ENCODE measurements around the gene PCK1.

- PRO-cap, result no peak
- RAMPAGE, long total RNA, result no peak
- RRBS, result no CpG with 5 or more reads among the region's 2 CpGs
Observed at GRCh38 chr20:56765685-56765955, 136.5 kb downstream of the TFAP2C start.

GRCh38 chr20:56796873-56797585 is 167.9 kb downstream of the TFAP2C start:
- PRO-cap, result no peak
- RAMPAGE, long total RNA, result no peak
- RRBS, result no CpG with 5 or more reads among the region's 10 CpGs

DNA sequence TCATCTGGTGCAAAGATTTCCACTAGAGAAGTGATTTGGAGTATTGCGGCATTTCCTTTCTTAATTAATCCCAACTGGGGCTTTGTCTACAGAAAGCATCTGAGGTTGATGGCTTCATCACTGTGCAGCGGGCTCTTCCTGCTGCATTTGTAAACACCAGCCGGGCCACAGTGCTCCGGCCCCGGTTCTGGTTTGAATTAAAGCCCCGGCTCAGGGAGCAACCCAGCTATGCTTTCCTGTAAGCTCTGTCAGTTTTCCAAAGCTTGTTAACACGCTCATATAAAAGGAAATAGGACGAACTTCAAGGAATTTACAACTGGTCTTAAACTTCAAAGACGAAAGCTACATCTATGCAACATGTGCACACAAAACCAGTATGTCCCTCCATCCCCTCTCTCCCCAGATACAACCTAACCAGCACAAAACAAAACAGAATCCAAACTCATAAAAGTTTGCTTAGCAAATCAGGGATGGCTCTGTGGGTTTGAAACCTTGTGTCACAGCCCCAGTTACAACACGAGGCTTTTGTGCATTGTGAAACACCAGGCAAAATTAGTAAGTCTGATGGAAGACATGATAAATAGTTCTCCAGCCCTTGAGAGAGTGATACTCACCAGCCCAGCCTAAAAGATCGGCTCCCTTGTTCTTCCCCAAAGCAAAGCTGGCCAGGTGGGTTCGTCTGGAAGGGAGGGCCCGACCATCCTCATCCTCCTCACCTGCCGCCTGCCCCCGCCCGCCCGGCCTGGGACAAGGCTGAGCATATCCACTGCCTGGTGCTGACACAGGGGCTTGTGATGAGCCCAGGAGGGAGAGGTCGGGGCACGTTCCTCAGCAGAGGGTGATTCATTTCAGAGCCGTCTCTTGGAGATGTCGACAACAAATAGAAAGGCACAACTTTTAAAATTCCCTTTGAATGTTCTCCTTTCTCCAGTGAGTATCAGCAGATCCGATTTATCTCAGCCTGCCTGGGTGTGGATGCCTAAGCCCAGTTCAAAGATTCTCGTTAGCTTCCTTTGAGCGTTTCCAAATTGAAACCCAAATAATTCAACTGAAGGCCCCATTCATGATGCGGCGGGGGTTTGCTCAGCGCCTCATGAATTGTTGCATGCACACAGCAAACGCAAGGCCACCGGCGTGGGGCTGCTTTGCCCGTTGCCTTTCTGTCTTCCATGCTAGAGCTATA is 198.0 kb downstream of the TFAP2C start:
- PRO-cap, result no peak
- RAMPAGE, long total RNA, result no peak
- RRBS, result no CpG with 5 or more reads among the region's 31 CpGs

DNA sequence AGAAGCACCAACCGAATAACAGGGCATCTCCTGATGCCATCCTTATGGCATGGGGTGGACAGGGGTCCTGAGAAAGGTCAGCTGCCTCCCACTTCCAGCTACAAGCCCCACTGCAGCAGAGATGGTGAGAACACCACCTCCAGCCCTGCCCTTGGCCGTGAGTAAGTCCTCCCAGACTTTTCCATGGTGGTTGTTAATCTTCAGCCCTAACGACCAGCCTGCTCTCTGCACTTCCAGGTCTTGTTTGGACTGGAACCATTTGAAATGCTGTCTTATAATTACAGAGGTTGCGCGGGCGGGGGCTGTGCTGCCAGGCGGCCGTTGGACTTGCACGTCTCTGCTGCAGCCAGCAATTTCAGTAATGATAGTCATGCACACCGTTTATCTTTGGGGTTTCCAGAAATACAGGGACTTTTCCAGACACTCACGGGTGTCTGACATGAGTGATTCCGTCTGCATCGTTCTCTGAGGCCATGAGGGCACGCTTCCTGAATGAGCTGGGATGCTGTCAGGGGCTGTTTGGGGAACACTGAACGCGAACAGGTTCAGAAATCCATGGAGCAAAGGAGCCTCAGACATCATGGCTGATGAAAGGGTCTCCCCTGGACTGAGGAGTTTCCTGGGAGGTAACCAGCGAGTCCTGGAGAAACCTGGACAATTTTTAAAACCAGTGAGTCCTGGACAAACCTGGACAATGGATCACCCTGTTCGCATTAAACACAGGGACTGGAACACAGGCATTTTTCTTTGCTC is 118.1 kb downstream of the BMP7 start:
- PRO-cap, result no peak
- RAMPAGE, long total RNA, result no peak
- RRBS, result no CpG with 5 or more reads among the region's 18 CpGs

DNA sequence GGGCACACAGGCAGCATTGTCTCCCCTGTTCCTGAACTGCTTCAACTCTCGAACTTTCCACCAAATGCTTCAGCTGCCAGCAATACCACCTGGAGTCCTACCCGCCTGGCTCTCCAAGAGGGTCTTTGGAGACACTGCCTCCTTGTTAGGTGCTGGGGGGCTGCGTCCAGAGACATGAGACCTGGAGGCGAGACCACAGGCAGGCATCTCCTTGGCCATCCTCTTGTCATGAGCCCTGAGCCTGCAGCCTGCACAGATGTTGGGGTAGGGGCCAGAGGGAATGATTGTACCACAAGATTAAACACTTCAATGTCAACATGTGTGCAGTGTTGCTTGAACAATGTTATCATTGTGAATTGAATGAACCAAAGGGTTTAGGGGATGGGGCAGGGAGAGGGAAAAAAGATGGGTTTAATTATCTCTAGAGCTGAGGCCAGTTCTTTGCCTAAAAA is 24.9 kb downstream of the BMP7 start:
- PRO-cap, result no peak
- RAMPAGE, long total RNA, result no peak
- RRBS, result no CpG with 5 or more reads among the region's 4 CpGs

DNA sequence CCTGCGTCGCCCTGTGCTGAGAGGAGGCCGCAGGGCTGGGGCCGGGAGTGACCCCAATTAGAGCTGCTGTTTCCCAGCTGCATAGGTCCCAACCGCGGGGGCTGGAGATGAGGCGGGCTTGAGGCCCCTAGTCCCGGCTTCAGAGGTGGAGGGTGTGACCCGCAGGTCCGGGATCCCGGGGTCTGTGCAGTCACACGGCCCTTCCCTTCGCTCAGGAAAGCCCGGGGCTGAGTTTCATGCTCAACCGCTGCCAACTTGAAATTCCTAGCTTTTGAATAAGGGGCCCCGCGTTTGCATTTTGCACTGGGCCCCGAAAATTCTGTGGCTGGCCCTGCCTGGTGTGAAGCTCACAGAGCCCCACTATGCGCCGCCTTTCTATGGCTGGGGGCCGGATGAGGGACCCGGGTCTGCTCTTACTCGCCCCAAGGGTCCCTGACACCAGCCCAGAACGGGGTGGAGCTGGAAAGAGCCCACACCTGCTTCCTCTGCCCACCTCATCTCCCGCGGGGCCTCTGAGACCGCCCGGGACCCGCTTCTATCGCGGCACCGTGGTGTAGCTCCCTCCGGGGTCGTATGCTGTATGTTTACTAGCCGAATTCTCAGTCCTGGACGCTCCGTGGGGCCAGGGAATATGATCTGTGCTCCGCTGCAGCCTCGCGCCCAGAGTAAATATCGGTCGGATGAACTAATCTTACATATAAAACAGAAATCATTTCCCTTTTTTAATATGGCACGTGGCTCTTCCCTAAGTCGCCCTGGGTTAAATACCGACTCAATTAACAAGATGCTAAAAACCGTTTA is 750 bp upstream of the RBM38 start:
- PRO-cap, result no peak
- RAMPAGE, long total RNA, result no peak
- RRBS, result 46% methylated on average over 19 of the region's 46 CpGs

DNA sequence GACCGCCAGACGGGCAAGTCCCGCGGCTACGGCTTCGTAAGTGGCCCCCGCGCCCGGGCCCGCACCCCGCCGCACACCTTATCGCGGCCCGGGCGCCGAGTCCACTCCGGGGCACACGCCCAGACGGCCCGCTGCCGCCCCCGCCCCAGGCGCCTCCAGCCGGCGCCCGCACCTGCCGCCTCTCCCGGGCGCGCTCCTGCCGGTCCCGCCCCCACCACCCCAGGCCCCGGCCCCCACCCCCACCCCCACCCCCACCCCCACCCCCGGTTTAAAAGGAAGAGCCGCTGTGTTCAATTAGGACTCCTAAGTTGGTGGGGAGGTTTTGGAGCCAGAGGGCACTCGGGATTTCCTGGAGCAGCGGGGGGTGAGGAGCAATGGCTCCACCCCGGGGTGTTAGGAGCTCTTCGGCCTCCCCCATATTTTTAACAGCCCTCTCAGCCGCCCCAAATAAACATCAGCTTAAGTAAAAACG is 623 bp downstream of the RBM38 start:
- PRO-cap, result no peak
- RAMPAGE, long total RNA, result no peak
- RRBS, result 2% methylated on average over 19 of the region's 42 CpGs

DNA sequence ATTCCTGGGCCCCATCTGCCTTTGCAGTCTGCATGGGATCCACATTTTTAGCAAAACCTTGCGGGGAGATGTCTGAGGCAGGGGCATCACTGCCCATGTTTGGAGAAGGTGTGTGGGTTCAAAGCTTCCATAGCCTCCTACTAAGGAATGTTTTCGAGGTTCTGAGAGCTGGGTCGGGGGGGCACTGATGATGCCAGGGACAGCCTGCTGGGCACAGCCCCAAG is 13.0 kb downstream of the RBM38 start:
- PRO-cap, result no peak
- RAMPAGE, long total RNA, result no peak
- RRBS, result no CpG with 5 or more reads among the region's 3 CpGs

DNA sequence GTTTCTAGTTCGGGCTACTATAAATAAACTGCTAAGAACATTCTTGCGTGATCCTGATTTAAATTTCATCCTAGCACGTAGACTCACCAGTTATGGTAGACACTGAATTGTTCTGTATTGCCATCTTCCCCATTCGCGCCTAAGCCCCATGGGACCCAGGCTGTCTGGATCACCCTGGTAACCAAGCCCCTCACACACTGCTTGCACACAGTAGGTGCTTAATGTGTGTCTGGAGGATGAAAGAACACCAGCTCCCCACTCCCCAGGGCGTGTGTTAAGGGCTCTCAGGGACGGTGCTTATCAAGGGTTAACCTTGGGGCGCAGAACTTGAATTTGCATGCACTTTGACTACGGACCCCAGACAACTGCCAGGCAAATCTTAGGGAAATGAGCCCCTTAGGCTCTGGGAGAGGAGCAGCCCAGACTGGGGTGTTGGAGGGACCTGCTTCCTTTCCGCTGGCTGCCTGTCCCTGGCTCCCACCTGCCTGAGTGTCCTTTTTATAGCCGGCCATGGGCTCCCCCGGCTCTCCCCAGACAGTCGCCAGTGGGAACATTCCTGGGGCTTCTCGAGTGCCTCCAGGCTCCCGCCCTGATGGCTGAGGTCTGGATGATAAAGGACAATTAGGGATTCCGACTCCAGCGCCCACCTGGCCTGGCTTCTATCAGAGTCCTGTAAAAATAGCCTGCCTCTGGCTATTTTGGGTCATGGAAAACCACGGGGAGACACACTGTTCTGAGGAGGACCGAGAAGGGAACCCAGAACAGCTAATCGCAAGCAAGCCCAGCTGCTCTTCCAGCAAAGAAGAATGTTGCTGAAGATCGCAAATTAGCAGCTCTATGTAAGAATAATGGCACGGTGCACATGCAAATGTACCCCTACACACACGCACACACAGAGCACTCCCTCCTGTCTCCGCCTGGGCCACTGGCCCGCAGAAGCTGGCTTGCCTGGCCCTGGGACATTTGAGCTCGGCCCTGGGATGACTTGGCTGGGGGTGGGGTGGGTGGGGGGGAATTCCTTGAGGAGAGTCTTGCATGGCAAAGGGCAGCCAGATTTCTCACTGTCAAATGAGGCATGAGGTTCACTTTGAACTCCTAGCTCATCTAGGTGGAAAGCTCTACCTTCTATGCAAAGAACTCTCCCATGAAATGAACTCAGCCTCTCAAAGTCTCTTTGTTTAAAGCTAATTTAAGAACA is 55.6 kb downstream of the CTCFL start:
- PRO-cap, result no peak
- RAMPAGE, long total RNA, result no peak
- RRBS, result no CpG with 5 or more reads among the region's 26 CpGs

- PRO-cap, result no peak
- RAMPAGE, long total RNA, result no peak
- RRBS, result 20% methylated on average over 2 of the region's 14 CpGs
Observed at GRCh38 chr20:57473069-57473692, 51.8 kb downstream of the CTCFL start.

DNA sequence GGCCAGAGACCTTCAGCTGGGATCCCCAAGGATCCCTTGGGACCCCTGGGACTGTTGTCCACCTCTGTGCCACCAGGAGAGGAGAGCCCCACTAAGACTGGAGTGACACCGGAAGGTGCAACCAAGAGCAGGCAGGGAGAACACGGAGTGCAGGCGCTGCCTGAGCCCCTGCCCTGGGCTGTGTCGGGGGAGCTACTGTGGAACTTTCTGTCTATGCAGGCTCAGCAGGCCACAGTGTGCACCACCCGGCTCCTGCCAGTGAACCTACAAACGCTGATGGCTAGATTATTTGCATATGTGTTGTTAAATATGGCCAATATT is 43.5 kb downstream of the CTCFL start:
- PRO-cap, result no peak
- RAMPAGE, long total RNA, result no peak
- RRBS, result no CpG with 5 or more reads among the region's 6 CpGs

GRCh38 chr20:57540906-57541577 is 16.1 kb upstream of the CTCFL start:
- PRO-cap, result no peak
- RAMPAGE, long total RNA, result no peak
- RRBS, result no CpG with 5 or more reads among the region's 16 CpGs

GRCh38 chr20:57547257-57547842 is 13.6 kb upstream of the PCK1 start:
- PRO-cap, result no peak
- RAMPAGE, long total RNA, result no peak
- RRBS, result no CpG with 5 or more reads among the region's 8 CpGs

DNA sequence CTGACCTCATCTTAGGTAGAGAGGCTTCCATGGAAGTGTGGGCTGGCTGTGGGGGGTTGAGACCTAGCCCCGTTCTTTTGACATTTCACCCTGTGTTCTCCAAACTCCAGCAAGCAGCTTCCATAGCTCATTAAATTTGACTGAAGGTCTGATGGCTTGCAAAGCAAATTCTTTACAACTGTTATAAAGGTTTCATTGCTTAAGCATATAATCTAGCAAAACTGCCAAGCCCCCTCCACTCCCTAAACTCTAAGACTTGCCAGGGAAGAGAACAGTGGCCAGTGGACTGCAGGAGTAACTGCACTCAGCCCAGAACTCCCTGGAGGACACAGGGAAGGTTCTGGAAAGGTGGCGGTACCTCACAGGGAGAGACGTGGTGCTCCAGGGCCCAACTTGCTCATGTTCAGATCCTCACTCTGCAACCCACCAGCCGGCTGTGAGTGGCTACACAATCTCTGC is 978 bp upstream of the PCK1 start:
- PRO-cap, result no peak
- RAMPAGE, long total RNA, result no peak
- RRBS, result no CpG with 5 or more reads among the region's 4 CpGs

- PRO-cap, result no peak
- RAMPAGE, long total RNA, result no peak
- RRBS, result no CpG with 5 or more reads among the region's 11 CpGs
Observed at GRCh38 chr20:57560555-57561287, at the start of gene PCK1. Gene PCK1 (plus strand): TSS chr20:57561110.

GRCh38 chr20:57657333-57658314 is 37.4 kb upstream of the ZBP1 start:
- PRO-cap, result no peak
- RAMPAGE, long total RNA, result no peak
- RRBS, result no CpG with 5 or more reads among the region's 34 CpGs

DNA sequence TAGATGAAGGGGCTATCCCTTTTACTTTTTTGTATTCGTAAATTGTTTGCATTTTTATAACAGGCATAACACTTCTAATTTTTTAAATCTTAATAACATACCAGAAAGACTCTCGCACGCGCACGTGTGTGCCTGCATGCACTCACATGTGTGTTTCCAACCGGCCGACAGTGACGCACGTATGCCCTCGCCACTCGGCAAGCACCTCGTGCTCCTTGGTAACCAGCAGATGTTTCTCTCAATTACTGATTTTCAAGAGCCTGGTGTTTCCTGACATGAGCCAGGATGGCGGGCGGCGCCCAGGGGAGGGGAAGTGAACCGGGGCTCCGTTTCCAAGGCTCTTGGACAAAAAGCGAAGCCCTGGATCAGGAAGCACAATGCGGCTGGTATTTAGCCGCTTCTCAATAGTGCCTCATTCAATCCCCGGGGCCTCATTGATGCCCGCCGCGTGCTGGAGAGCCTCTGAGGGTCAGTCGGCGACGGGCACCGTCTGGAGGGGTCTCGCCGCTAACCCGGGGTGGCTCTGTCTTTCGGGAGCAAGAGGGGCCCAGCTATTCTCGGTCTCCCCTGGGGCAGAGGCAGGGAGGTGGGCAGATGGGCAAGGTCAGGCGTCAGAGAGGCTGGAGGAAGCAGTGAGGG is 37.6 kb downstream of the PMEPA1 start:
- PRO-cap, result no peak
- RAMPAGE, long total RNA, result no peak
- RRBS, result 31% methylated on average over 13 of the region's 34 CpGs

- PRO-cap, result no peak
- RAMPAGE, long total RNA, result no peak
- RRBS, result no CpG with 5 or more reads among the region's 16 CpGs
Observed at GRCh38 chr20:57677117-57678087, 32.4 kb downstream of the PMEPA1 start.

- PRO-cap, result no peak
- RAMPAGE, long total RNA, result no peak
- RRBS, result no CpG with 5 or more reads among the region's 7 CpGs
Observed at GRCh38 chr20:57773942-57774322, 64.1 kb upstream of the PMEPA1 start.

DNA sequence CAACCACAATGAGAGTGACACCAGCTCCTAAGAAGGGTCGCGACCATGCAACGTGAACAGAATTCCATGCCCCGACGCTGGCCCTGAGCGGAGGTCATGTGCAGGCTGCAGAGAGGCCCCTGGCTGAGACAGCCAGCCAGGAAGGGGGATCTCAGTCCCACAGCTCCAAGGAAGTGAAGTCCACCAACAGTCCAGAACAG is 200.1 kb upstream of the C20orf85 start:
- PRO-cap, result no peak
- RAMPAGE, long total RNA, result no peak
- RRBS, result no CpG with 5 or more reads among the region's 6 CpGs

Measured in lung (tissue), 4 donors.